Bile duct (tissue), 1 donor: ENCODE measurements around a stretch of chr15.

GRCh38 chr15:42581209-42581966 is 6.0 kb downstream of the STARD9 start:
- PRO-cap: bidirectional peak, plus-strand start at chr15:42581676, minus-strand start at chr15:42581608

- PRO-cap: no peak
These were observed 29.8 kb downstream of the STARD9 start for GRCh38 chr15:42605203-42605645.

GRCh38 chr15:42686059-42686646 is 50.8 kb downstream of the CDAN1 start:
- PRO-cap: no peak

GRCh38 chr15:42724946-42725913 is 11.7 kb downstream of the CDAN1 start:
- PRO-cap: no peak

- PRO-cap: bidirectional peak, plus-strand start at chr15:43185706, minus-strand start at chr15:43185602; unidirectional peak, minus-strand start at chr15:43186155
These were observed 592 bp downstream of the CCNDBP1 start for GRCh38 chr15:43185686-43186303.

GRCh38 chr15:43238163-43238530 is 17.3 kb upstream of the EPB42 start:
- PRO-cap: no peak

DNA sequence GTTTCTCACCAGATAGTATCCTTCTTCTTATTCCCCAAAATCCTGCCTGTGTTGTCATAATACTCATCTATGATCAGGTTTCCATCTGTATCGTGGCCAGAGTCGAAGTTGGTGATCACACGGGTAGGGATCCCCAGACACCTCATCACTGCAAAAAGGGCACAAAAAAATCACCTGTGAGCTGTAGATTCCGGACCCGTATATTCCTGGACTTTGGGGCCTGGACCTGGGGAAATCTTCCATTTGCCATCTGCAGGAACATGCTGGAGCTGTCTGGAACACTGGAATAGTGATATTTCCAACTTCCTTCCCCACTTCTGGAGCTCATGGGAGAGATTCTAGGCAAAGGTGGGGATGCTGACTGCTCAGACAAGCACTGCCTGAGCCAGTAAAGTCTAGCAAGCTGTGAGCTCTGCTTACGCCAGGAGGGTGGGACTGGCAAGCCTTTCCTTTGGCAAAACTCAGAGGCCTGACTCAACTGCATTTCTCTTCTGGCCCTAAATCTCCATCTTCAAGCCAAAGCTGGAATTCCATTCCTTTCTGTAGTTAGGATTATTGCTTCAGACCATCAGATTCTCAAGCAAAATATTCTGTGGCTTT is 20.1 kb upstream of the EPB42 start:
- PRO-cap: no peak

DNA sequence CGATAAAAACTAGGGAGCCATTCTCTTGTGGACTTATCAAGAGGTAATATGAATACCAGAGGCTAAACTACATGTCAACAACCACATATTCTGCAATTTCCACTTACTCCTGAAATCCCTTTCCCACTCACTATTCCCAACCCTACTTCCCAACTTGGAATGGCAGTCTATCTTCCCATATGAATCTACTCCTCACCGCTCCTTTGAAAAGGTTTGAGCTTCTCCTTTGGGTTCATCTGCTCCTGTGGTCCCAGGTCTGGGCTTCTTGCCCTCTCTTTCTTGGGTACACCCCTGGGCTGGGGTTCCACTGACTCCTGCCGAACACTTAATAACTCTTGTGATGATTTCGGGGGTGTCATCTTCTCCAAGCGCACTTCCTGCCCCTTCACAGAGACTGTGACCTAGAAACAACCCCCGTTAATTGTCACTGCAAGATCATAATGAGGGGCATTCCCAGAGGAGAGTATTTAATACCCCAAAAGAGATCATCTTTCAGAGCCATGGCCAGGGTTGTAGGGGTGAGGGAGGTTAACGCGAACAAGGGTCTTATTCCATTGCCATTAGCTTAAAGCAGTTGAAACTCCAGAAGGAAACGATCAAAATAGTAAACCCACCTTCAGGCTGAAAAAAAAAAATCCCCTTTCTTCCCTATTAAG is 2.0 kb downstream of the ZSCAN29 start:
- PRO-cap: no peak

DNA sequence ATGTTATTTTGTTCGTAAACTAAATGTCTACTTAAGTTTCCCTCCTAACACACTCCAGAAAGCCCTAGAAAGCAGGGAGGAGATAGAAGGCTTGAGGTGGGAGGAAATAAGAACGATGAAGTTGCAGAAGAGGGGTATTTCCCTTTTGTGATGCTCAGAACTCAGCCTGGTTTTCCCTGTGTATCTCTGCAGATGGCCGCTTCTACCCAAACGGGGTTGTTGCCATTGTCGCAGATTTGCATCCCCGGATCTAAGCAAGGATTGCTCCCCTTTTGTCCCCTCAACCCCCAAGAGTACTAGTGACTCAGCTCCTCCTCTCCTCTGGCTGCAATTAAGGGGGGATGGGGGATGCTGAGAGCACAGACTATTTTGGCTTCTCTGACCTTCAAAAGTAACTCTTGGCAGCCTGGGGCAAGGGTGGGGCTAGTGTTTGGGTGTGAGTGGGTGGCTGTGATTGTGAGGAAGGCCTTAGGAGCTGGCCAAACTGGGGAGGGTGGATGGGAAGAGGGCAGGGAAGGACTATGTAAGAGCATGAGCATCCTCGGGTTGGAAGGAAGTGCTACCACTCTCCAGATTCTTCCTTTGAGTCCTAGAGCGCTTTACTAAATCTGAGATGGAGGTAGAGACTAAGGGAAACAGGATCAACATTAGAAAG is 1.3 kb upstream of the MAP1A start:
- PRO-cap: bidirectional peak, plus-strand start at position 482 of the sequence, minus-strand start at position 295 of the sequence

DNA sequence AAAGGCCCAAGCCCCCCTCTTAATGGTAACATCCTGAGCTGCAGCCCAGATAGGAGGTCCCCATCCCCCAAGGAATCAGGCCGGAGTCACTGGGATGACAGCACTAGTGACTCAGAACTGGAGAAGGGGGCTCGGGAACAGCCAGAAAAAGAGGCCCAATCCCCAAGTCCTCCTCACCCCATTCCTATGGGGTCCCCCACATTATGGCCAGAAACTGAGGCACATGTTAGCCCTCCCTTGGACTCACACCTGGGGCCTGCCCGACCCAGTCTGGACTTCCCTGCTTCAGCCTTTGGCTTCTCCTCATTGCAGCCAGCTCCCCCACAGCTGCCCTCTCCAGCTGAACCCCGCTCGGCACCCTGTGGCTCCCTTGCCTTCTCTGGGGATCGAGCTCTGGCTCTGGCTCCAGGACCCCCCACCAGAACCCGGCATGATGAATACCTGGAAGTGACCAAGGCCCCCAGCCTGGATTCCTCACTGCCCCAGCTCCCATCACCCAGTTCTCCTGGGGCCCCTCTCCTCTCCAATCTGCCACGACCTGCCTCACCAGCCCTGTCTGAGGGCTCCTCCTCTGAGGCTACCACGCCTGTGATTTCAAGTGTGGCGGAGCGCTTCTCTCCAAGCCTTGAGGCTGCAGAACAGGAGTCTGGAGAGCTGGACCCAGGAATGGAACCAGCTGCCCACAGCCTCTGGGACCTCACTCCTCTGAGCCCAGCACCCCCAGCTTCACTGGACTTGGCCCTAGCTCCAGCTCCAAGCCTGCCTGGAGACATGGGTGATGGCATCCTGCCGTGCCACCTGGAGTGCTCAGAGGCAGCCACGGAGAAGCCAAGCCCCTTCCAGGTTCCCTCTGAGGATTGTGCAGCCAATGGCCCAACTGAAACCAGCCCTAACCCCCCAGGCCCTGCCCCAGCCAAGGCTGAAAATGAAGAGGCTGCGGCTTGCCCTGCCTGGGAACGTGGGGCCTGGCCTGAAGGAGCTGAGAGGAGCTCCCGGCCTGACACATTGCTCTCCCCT is 10.6 kb downstream of the MAP1A start:
- PRO-cap: no peak

DNA sequence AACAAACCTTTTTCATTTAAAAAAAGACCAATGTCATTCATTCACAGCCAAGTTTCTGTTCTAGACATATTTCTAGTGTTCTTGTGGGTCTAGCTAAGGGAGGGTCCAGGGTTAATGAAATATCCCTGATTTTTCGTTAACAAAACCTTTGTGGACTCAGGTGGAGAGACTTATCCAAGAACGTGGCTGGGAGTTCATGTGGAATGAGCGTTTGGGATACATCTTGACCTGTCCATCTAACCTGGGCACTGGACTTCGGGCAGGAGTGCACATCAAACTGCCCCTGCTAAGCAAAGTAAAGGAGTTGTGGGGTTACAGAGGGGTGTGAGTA is 4.2 kb downstream of the CKMT1B start:
- PRO-cap: no peak

DNA sequence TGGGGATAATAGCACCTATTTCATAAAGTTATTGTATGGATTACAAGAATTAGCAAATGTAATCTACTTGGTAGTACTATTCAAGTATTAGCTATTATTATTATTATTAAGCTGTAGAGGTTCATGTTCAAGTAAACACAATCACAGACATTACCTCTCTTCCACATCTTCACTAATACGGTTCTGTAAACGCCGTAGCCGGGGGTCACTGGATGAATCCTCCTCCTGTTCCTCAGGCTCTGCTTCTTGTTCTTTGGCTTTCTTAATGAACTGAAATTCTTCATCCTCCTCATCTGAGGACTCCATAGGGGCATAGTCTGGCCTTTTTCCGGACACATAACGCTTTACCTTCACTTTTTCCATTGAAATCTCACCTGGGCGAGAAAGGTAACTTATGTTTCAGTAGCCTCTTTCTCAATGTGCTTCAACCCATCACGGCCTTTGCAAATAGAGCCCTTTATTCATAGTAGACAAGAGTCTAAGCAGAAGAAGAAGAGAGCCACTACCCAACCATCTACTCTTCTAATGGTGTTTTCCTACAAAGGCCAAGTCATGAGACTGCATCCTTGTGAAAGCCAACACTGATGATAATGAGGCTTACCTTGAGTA is 7.3 kb downstream of the MFAP1 start:
- PRO-cap: no peak

GRCh38 chr15:44228981-44229377 is 33.9 kb upstream of the FRMD5 start:
- PRO-cap: no peak

GRCh38 chr15:44252376-44252754 is 36.2 kb upstream of the GOLM2 start:
- PRO-cap: no peak

- PRO-cap: unidirectional peak, plus-strand start at chr15:44288016; unidirectional peak, plus-strand start at chr15:44288049
These were observed 803 bp upstream of the GOLM2 start for GRCh38 chr15:44287725-44288106.

DNA sequence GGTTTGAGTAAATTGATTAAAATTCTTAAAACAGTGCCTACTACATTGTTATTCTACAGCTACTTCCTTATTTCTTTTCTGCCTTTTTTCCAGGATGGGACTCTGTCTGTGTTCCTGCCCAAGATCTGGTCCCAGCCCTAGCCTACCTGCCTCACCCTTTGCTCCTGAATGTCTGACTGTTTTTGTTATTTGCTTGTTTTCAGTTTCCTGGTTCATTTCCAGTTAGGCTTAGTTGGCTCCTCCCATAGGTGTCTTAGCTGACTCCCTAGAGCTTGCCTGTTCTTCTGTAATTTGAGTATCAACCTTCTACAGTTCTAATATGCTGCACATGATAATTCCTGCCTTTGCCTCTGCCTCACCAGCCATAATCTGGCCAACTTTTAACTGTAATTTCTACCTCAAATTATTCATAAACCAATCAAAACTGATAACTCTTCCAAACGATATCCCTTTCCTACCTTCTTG is 8.1 kb downstream of the GOLM2 start:
- PRO-cap: unidirectional peak, minus-strand start at position 160 of the sequence

GRCh38 chr15:44670513-44671148 is 7.2 kb upstream of the SPG11 start:
- PRO-cap: no peak

- PRO-cap: unidirectional peak, minus-strand start at chr15:44707363
These were observed 4.0 kb downstream of the PATL2 start for GRCh38 chr15:44706912-44707814.

DNA sequence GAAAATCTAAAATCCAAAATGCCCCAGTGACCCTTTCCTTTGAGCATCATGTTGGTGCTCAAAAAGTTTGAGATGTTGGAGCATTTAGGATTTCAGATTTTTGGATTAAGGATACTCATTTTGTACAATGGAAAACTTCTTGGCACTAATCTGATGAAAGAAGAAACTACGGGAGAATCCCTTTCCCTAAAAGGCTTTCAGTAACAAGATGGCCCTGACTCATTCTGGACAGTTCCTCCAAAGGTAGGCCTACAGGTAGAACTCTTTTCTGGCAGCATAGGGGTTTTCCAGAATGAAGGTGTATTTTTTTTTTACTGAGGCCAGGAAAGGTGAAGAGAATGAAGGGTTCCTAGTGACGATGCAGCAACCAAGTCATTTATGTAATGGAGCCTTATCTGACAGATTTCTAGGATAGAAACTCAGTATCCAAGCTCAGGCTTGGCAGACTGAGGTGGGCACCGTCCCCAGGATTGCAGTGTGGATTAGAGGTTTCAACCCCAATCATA is 8.9 kb upstream of the TRIM69 start:
- PRO-cap: no peak

DNA sequence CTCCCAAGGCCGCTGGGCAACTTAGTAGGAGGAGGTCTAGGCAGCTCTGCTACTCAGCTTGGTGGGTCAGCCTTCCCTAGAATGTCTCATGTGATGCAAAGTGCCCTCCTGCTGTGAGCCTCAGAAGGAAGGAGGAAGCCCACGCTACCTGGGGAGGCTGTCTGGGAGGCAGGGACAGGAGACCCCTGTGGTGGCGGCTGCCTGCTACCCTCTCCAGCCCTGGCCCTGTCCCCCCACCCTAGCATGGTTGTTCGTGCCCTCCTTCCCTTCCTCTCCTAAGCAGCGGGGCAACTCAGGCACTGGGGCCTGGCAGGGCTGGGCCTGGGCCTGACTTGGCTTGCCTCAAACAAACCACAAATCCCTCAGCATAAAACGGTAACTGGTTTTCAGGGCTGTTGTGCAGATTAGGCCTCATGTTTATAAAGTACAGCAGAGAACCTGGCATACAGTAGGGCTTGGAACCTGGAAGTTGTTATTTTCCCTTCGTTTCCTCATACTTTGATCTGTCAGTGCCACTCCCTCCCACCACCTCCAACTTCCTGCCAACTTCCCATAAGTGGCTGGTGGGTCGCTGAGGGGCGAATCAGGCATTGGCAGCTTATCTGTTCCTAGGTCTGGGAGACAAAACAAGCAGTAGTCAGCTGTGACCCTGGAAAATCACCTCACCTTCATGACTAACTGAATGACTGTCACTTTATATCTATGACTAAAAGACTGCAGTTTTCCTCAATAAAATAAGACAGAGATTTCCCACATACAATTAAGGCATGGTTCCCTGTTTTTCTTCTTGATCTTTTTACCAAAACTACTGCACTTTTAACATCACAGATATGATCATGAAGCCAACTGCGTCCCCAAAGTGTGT is 94.3 kb downstream of the TRIM69 start:
- PRO-cap: no peak